Penis (tissue), 1 donor: ENCODE measurements around a stretch of chr10.

GRCh38 chr10:27060243-27060771, 40.0 kb downstream of the ANKRD26 start:
- PRO-cap: no peak

GRCh38 chr10:27192174-27192724, 37.1 kb downstream of the MASTL start:
- PRO-cap: unidirectional peak, plus-strand start at chr10:27192542

- PRO-cap: no peak
Observed at GRCh38 chr10:27482878-27483569, 21.1 kb upstream of the RAB18 start.

GRCh38 chr10:28248037-28248601, 54.7 kb downstream of the MPP7 start:
- PRO-cap: no peak

DNA sequence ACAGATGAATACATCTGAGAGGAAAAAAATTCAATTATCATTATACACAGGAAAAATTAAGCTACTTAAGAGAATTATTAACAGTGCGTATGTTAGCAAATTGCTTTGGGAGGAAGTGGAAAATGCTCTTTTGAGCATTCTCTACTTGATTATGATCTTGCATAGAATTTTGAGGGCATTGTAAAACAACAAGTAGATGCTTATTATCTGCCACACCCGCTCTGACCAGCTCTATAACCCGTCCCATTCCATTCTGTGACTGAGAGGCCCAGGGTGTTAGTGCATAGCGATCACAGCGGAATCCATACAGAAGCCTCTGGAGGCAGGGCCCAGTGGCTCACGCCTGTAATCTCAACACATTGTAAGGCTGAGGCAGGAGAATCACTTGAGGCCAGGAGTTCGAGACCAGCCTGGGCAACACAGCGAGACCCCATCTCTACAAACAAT, 40.4 kb upstream of the WAC start:
- PRO-cap: no peak

DNA sequence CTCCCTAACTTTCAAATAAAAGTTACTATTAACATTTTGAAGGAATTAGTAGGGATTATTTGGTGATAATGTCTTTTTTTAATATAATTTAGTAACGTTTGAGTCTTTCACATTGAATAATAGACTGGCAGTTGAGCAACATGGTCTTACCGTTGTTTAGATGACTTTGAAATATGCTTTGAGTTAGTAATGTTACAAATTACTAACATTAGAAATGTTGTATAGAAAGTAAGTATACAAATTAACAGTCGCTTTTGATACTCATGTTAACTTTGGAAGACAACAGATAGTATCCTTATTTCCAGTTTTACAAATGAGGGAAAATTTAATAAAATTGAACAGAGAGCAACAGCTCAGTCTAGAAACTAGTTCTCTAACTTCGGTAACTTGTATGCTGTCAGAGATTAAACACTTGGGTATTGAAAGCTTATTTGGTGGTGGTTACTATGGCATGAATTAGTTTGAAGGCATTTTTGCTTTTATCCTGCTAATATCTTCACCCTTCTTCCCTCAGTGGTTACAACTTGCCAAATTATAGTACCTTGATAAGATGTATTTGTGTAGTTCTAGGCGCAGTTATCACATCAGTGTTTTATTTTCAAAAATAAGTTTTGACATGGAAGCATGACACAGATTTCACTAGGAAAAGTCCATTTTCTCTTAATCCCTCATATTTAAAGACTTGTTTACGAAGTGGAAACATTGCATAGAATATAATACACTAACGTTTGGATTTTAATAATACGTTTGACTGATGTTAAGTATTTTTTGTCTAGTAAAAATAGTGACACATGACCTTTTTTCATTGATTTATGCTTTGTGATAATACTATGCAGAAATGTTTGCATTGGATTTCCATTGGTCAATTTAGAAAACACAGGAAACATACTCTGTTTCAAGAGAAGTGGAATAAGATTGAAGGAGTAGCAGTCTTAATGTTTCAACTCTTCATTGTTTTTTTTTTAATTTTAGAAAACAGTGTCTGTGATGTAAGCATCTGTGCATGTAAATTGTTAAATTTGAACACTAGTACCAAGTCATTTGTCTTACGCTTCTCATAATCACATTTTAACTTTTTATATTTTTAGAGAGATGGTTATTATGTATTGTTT, 7.4 kb downstream of the WAC start:
- PRO-cap: no peak

GRCh38 chr10:28559118-28559659, 26.3 kb downstream of the WAC start:
- PRO-cap: no peak

GRCh38 chr10:28620245-28620956, 56.9 kb upstream of the BAMBI start:
- PRO-cap: no peak

DNA sequence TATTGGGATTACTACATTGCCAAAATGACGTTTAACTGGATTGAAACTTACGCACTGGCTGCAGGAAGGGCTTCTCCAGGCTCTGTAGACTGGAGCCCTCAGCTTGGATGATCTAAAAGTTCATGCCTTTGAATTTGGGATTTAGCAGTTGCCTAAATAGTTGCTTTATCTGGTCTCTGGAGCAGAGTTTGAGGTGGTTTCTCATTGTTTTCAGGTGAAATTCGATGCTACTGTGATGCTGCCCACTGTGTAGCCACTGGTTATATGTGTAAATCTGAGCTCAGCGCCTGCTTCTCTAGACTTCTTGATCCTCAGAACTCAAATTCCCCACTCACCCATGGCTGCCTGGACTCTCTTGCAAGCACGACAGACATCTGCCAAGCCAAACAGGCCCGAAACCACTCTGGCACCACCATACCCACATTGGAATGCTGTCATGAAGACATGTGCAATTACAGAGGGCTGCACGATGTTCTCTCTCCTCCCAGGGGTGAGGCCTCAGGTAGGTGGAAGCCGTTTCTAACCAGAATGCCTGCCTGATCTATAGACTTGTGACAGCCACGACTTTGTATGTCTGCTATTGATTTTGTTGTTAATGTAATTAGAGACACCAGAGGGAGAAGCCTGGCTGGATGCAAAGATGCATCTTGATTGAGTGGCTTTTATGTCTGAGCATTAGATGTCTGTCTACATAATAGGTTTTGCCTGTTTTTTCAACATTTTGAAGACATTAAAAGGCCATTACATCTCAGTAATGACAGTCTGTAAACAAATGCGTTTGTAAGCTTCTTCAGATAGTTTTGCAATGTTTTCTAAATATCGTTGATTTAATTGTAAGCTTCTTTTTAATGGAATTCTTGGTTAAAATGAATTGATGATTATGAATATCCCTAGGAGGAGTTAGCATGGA, 4.0 kb downstream of the BAMBI start:
- PRO-cap: no peak

DNA sequence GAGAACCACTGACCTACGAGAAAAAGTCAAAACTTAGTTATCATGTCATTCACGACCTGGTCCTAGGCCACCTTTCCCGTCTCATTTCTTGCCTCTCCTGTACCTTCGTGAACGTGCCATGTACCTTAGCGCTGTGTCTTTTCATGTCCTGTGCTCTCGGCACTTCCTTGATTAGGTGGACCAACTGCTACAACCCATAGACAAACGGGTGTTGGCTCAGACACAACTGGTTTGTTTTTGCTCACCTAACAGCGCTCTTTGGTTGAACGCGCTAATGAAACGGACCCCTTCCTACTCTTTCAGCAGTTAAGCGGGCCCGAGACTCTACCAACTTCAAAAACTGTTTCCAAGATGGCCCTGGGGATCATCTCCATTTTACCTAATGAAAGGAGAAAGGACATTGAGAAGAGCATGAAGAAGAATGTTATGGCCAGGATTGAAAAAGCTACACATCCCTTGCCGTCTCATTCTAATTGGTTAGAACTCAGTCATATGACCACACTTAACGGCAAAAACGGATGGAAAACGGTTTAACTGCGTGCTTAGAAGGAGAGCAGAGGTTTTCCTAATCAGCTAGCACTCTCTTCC, 118.4 kb downstream of the BAMBI start:
- PRO-cap: no peak

DNA sequence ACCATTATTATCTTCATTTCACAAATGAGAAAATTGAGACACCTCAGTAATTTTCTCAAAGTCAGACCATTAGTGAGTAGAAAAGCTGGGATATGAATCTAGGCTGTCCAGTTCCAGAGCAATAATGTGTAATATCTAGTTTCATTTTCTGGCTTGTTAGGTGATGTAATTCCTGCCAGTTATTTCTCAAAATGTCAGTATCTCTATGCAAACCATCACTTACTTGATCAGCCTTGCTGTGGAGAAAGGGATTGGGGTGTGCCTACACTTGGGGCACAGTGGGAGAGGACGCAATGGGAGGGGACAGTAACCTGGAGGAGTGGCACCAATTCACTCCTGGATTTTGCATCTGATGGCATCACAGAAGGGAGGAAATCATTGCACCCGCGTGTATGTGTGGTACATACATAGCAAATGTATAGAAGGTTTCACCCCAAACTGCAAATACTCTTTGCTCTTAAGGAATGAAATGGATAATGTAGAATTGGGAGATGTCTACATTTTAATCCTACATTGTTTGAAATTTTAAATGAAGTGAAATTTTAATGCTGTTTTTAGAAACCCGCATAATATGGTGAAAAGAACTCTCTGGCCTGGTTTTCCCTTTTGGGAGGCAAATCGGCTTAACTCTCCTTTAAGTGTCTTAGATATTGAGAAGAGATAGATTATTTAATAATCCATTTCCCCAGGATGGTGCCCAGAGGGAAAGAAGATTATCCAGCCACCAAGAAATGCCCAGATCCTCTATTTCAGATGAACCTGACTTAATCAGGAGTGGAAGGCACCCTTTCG, 157.7 kb downstream of the LYZL1 start:
- PRO-cap: no peak

DNA sequence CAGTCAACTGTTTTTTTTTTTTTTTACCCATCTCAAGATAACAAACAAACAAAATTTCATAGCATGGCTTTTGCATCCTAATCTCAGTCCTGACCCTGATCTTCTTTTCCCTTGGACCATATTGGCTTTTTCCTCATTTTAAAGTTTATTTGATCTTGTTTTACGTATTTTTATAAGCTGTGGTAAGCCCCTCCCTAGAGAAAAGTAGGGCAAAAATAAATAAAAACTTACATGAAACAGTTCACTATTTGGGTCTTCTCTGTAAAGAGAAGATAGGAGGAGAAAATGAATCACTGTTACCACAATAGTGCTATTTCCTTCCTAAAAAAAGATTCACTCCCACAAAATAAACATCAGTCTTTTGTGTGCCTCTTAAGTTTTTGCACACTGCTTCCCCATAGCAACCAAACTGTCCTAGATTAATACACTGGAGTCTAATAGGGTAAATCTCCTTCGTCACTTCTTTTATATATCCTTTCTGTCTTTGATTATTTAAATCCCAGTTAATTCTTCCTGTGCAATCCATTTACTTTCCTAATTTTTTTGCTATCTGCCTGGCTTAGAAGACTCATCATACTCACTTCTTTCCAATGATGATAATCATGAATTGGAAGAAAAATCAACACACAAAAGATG, 1.4 kb upstream of the SVIL start:
- PRO-cap: no peak

GRCh38 chr10:29784220-29784899, 149.6 kb upstream of the SVIL start:
- PRO-cap: no peak

DNA sequence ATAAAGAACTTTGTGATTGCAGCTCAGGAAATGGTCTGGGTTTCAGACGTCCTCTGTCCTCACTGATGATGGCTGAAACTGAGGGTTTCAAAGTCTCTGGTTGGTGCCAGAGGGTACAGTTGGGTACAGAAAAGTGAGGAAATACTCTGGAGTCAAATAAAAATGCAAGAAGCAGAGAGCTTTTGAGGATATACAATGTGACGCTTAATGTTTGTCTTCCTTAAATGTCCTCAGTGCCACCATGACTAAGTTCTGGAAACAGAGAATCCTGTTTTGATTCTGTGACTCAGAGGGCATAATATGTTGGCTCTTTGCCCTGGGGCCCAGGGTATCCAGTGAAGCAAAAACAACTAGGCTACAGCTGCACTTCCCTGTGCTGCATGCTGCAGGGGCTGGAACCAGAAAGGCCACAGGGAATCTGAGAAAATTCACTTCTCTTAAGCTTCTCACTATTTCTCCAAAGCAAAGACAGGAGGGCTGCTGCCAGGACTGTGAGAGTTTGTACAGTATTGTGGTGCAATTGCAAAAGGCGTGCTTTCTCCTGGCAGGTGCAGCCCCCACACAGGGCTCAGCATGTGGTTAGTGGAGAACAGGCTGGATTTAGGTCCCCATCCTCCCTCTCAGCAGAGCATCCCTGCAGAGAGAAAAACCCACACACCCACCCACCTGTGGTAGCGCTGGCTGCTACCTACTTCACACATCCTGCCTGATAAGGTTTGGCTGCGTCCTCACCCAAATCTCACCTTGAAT, 169.5 kb upstream of the SVIL start:
- PRO-cap: no peak

GRCh38 chr10:29805478-29805740, 170.6 kb upstream of the SVIL start:
- PRO-cap: no peak

- PRO-cap: no peak
Observed at GRCh38 chr10:29811669-29812577, 177.2 kb upstream of the SVIL start.

DNA sequence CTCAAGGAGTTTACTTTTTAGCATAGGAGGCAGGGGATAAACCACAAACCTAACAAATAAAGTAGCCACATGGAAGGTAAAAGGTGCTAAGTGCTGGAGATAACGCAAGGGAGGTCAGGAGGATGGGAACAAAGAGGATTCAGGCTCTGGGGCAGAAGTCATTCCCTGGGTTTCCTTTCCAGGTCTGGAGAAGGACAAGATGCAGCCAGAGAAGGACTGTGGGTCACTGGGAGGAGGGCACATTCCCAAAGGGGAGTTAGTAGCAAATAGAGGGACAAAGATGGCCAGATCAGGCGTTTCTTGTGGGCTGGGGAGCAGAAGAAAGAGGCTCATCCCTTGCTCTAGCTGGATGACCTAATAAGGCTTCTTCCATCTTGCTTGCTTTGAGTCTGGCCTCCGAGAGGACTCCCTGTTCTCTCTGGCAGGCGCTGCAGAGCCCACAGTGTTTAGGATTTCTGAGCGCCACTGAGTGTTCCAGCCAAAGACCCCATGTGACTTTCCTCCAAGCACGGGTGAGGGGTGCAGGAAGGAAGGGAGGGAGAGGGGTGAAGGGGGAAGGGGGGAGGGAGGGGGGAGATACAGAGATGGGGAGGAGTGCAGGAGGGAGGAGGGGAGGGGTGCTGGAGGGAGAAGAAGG, 203.7 kb upstream of the SVIL start:
- PRO-cap: no peak

- PRO-cap: no peak
Observed at GRCh38 chr10:29843133-29843649, 208.4 kb upstream of the SVIL start.

DNA sequence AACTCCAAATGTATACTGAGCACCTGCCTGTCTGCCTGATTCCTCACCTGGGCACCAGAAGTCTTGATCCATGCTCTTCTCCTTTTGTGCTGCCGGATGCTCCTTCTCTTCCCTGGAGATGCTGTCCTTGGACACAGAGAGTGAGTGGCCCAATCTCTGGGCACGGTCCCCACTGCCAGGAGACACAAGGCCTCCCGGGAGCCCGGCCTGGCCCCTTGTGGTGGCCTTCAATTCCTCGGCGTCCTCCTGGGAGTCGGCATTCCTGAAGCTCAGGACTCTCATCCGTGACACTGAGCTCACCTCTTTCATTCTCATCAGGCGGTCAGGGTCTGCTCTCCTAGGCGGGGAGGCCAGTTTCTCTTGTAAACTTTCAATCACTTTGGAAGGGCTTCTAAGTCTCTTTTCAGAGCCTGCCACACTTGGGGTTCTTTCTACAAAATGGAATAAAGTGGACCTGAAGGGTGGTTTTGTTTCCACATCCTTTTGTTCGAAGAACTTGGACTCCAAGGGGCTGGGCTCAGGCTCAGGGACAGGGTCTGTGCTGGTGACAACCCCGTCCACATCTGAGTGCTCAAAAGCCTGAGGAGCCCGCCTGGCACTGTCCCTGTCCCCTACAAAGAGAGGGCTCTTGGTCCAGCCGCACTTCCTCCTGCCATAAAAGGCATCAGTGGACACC, 33.2 kb downstream of the JCAD start:
- PRO-cap: no peak

DNA sequence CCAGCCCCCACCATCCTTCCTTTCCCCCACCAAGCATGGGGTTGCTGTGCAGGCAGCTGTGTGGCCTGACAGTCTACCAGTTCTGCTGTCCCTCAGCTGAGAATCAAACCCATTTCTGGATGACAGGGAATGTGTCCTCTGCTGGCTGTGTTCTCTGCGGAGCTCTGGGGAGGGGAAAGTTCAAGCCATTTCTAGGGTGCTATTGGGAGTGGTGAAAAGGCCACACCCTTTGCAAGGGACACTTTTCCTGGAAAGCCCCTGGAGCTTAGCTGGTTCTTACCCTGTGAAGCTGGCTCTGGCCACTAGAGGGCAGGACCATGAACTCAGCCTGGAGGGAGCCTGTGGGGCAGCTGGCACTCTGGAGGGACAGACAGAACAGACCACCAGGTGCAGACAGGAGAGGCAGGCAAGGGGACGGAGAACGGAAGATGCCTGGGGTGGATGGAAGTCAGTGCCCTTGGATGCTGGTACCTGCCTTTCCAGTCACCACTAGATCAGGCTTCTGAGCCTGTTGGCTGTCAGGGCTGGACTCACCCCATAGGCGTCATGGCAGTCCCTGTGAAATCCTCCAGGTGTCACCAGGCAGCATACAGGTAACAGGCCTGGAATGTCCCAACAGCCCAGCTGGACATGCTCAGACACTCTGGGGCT, 10.6 kb upstream of the MTPAP start:
- PRO-cap: no peak